Measurements from ENCODE around the genes GMFB and ATG14.

DNA sequence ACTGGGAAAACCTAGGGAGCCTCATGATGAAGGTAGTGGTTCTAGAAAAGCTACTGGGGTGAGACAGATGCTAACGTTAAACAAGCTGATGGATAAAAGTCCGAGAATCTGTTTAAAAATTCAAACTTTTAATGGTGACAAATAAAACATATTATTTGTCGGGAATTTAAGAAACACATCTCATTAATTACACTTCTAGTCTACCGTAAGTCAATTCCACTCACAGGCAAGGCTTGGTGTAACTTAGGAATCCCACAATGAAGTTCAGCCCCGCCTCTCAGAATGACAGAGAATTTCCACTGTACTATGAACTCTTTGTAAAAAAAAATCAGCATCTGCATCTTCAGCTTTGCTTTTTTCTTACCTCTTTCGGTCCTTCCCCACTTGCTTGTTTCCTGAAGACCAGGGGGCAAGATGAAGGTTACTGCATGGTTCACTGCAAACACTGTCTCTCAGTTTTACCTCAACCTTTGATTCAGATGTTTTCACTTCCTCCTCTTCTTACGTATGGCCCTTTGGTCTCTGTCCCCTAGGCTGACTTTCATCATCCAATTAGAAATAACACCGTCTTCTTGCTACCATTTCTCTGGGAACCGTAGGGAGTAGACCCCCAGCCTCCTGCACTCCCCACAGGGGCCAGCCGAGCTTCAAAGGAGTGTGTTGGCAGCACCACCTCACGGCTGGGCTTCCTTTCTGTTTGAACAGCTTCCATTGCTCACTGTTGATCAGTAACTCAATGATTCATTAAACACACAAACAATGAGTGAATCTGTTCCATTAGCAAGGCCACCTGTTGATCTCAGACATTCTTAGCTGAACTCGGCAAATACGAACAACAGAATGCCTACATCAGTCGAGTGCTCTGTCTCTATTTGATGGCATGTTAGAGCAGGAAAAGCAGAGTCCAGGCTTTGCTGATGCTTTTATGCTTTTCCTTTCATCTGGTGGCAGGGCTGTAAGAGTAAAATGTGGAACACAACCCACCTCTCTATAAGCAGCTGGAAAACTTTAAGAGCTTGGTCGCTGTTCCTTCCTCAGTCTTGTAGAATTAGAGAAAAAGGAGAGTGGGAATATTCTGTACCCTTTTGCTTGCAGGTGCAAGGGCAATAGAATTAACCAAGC, 343.0 kb downstream of the BMP4 start:
- RRBS, result no CpG with 5 or more reads among the region's 15 CpGs

DNA sequence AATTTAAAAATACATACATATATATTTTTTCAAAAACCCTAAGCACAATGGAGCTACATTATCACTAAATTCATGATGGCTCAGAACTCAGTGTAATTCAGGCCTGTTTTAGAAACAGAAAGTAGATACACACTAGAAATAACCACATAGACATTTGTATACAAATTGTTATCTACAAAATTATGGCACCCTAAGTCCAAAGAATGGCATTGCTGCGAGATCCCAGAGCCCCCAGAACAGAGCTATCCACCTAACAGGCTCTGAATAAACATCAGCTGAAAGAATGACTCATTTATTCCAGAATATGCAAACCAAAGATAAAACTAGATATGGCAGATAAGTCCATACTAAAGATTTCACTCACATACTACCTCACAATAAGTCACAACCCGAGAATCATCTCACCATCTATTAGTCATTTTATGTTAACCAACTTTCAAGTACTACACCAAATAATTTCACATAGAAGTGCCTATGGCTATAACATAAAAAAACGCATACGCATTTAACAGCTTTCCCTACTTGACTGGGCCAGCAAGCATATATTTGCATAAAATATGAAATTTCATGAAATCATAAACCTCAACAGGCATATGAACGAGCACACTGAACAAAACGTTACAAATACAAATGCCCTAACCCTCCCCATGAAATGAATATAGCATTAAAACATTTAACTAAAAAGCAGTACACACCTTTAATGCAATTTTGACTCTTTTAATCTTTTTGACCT, 5.6 kb downstream of the CNIH1 start:
- RRBS, result no CpG with 5 or more reads among the region's 6 CpGs

DNA sequence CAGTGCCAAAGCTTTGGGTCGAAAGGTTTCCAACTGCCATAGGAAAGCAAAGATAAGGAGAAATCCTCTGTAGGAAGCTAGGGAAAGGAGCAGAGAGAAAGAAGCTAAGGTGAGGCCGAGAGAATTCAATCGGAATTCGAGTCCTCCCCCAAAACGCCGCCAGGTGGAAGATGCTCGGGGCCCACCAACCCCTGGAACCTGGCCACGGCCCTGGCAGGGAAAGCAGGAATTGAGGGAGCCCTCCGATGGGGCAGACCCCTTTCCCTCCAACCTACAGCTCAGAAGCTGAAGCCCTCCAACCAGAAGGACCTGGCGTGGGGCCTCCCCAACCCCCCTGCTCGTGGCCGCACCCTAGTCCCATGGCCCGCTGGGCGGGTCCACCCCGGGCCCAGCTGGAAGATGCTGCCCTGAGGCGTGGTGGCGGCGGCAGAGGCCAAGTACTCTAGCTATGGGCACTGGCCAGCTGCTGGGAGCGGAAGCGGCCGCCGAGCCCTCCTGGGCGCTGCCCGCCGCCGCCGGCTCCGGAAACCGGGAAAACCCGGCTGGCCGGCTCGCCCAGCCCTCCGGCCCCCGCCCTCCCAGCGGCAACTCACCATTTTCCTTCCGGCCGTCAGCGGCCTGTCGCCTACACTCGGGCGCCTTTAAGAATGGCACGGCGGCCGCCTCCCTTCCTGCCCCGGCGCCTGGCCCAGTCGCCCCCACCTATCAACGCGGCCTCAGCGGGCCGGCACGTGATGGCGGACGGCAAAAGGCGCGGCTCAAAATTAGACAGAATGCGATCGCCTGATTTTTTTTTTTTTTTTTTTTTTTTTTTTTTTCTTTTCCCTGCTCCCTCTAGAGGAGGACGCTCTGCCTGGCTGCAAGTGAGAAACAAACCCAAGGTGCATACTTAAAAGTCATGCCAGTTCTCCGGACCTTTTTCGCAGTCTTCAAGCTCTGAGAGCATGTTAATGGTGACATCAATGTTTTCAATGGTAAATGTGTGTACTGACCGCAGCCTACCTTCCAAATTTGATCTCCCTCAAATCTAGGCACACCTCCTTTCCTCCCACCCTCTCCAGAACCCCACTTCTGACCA, at the start of gene GMFB:
TSS of gene GMFB (minus strand) at position 649 of the 1,078 bp plus-strand sequence.
- RRBS, result under 1% methylated on average over 18 of the region's 62 CpGs

- RRBS, result no CpG with 5 or more reads among the region's 5 CpGs
Measured at GRCh38 chr14:54633032-54633537, 66.2 kb downstream of the SAMD4A start.

DNA sequence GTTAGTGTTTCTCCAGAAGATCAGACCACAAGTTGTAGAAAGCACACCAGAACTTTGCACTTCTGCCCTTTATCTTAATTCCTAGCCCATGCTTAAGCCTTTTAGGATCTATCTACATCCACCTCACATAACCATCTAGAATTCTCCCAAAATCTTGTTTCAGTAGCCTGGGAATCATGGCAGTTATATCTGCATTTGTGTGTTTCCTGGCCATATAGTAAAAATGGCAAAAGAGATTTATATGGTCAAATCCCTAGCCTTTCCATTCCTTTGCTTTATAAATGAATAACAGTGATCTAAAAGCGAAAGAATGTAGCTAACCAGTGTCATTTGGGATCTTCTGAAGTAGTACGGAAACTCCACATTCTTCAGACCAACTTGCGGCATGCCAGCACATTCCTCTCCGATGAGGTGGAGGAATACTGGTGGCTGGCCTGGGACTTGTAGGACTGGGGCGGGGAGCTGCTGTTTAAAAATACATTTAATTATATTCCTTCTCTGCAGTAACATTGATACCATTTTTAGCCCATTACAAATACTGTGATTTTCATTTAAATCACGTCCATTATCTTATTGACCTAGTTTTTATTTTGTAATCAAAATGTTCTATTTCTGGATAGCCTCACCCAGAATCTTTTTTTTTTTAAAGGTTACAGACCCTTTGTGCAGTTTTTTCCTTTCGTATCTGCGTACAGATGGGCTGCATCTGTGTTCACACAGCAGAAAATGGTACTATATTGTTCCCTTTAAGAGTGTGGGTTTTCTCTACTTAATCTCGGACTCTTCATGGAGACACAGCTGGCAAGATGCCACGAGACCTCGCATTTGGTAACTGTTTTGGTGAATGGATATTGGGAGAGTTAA, 85.3 kb downstream of the SAMD4A start:
- RRBS, result no CpG with 5 or more reads among the region's 11 CpGs

- RRBS, result no CpG with 5 or more reads among the region's 4 CpGs
Measured at GRCh38 chr14:54707507-54708396, 140.8 kb downstream of the SAMD4A start.

- RRBS, result no CpG with 5 or more reads among the region's 8 CpGs
Measured at GRCh38 chr14:54770315-54771090, 132.1 kb downstream of the GCH1 start.

DNA sequence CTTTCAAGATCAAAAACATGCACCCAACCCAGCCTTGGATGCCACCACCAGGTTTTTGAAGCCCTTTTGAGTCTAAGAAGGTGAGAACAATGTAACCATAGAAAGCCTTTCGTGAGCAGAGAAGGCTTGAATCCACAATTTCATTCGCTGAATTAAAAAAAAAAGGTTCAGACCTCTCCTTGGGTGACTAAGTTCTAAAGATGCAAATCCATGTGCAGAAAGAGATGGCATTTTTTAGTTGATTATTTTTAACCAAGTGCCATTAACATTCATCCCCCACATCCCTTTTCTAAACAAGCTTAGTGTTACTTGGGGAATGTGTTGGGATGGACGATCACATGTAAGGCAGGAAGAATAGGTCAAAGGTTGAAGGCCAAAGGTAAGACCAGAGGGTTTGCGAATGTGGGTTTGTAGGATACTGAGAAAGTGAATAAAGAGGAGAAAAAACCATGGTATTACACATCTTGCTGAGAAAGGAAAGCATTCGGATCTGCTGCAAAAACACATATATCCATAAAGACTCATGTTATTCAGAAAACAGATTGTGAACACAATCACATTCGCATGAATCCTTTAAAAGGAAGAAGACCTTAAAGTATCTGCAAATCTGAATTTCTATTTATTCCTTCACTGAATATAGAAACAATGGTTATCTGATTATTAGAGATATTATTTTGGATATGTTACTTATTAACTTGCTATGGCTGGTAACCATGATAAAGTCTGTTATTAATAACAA, 111.6 kb downstream of the GCH1 start:
- RRBS, result no CpG with 5 or more reads among the region's 6 CpGs

DNA sequence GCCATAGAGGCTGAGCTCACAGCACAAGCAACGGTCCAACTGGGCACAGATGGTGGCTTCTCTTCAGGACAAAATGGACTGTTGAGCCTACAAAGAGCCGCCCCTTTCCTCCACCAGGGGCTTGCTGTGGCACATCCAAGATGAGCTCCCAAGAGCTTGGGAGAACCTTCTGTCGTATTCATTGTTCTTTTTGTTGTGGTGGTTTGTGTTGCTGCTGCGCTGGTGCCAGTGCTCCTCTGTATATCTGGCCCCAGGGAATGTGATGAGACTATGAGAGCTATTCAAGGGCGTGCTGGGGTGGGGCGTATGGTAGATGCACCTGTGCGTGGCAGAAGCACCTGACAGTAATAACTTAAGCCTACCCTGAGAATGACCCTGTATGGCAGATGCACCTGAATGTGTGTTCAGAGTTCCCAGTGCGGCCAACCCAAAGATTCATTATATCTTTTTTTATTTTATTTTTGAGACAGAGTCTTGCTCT, 17.8 kb upstream of the LGALS3 start:
- RRBS, result no CpG with 5 or more reads among the region's 8 CpGs

DNA sequence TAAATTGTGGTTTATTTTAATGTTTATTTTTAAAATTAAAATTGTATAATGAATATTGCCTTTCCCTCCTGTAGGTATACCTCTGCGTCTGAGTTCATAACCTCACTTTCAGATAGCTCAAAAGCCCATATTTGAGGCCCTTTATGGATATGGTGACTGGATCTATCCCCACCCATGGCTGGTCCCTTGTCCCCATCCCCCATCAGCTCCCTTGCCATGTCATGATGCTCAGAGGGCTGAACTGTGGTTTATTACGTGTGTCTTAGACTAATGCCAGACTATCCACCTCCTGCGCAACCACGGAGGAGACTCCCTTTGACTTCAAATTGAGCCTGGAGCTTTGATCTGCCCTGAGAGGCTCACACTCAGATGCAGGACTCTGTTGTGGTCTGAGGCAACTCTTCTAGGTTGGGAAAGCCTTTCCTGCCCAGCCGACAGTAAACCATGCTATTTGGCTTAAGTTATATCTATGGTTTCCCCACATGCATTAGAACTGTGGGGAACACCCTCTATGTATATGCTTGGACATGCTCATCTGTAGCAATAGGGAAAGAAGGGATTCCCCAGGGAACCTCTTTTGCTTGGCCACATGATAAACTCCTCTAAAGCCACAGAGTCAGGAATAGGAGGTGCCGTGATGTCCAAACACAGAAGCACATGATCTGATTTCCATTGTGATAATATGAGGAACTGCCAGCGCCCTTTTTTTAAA, 11.3 kb upstream of the LGALS3 start:
- RRBS, result no CpG with 5 or more reads among the region's 7 CpGs

- RRBS, result no CpG with 5 or more reads among the region's 11 CpGs
Measured at GRCh38 chr14:55285027-55285445, 13.8 kb downstream of the FBXO34 start.

- RRBS, result no CpG with 5 or more reads among the region's 2 CpGs
Measured at GRCh38 chr14:55336013-55336502, 64.8 kb downstream of the FBXO34 start.

GRCh38 chr14:55349414-55349997, 62.1 kb downstream of the ATG14 start:
- RRBS, result no CpG with 5 or more reads among the region's 13 CpGs

DNA sequence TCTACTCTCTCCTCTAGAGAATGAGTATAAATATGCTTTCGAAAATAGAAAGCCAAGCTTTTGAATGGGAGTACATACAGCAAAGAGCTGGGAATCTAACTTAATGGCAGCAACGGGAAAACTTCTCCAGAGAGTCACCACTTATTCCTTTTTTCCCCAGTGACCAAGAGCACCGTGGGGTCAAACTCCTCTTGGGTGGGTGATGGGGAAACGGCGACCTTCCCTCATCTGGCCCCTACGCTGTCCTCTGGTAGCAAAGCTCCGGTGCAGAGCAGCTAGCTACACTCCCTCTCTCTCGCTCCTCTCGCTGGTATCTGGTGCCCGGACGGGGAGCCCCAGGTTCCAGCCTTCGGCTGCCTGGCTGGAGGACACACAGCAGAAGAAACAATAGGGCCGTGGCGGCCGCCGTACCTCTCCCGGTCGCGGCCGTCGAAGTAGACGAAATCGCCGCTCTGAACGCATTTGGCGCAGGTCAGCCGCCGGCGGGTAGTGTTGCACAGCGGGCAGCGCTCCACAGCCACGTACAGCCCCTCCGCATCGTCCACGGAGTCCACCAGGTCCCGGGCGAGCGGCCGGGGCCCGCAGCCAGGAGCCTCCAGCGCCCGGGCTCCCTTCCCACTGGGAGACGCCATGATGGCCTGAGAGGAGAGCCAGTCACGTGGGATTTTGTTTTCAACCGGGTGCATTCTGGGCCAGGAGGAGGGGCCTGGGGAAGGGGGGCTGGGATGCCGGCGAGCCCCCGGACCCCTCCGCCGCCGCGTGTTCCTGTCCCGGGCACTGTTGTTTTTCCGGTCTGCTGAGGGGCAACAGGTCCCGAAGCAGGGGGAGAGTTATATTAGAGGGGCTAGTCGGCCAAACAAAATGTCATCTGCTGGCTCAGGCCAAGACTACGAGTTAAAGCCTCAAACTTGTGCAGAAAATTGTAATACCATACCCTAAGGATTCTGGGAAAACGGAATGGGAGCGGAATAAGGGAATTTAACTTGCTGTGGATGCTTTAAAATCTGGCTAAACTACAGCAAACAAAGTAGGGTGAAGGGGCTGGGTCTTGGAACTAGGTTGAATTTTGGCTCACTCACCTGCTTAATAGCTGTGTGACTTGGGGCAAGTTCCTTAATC, at the start of gene ATG14:
TSS of gene ATG14 (minus strand) at position 640 of the 1,119 bp plus-strand sequence.
- RRBS, result under 1% methylated on average over 34 of the region's 59 CpGs

DNA sequence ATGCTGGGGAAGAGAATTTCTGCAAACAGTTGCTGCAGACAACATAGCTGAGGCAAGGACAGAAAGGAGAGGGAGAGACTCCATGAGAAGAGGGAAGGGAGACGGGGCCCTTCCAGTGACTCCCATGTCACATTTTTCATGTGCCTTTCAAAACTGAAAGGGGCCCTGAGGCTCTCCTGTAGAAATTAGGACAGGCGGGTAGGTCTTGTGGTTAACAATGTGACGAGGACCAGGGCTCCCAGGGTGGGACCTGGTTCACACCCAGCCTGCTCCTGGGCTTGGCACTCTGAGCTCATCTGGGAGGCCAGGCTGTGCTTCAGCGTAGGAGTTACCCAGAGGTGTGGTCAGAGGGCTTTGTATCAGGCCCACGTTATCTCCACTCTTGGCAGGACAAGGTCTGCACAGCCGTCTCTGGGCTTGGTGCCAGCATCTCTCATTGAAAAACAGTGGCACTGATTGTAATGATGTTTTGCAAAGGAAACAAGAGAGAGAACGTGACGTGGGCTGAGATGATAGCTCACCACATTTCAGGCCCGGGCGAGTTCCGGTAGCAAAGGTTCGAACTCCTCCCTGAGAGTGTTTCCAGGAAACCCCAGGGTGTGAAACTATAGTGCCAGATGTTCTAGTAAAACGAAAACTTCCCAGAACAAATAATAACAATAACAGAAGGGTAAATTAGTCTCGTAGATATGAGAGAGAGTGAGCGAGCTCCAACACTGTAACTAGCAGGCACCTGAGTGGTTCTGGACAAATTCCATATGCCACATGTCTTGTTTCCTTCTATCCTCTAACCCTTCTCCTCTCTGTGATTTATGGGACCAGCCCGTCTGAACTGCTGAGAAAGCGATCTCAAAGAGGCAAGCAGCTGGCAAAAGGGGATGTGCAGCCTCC, 227.1 kb downstream of the KTN1 start:
- RRBS, result no CpG with 5 or more reads among the region's 17 CpGs

DNA sequence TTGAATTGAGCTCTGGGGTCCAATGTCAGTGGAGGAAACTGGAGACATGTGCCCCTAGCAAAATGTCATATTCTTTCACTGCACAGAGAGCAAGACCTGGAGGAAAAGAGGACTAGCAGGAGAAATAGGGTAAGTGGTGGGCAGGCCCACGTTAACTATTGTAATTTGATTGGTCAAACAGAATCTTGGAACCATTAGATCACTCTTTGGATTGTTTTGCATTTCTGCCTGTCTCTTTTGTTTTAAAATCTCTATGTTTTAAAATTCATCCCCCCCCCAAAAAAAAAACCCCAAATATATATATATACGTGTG, 113.9 kb upstream of the PELI2 start:
- RRBS, result no CpG with 5 or more reads among the region's 2 CpGs

DNA sequence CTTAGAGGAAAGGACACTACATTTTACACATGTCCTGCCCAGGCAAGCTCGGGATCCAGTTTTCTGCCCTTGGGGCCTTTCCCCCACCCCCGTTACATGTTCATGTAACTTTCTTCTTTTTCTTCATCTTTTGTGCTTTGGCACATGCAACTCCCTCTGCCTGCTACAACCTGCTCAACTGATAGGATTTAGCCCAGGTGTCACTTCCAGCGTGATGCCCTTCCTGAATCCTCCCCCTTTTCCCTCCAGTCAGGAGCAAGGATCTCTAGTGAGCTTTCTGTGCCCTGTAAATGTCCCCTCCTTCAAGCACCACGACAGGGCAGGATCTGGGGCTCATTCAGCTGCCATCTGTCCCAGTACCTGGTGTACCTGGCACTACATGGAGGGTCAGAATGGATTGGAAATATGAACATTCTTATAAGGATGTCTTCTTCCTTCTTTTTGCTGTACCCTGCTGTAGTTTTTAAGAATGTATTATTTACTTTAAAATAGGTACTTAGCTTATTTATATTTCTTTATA, 15.4 kb downstream of the PELI2 start:
- RRBS, result no CpG with 5 or more reads among the region's 4 CpGs

- RRBS, result no CpG with 5 or more reads among the region's 4 CpGs
Measured at GRCh38 chr14:56252277-56252883, 134.2 kb downstream of the PELI2 start.

- RRBS, result no CpG with 5 or more reads among the region's 3 CpGs
Measured at GRCh38 chr14:56597539-56598436, 18.2 kb downstream of the TMEM260 start.

Measured in SK-N-MC (cell line).